M059J (cell line): ENCODE results near the gene FKBP9.

DNA sequence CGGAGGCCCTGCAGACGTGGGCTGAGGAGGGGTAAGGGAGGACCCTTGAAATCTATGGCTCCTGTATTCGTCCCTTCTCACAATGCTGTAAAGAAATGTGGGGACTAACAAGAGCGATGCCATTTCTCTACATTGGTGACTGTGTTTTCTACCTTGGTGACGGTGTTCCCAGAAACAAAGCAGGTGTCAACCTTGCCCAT is 28.3 kb upstream of the ADCYAP1R1 start:
- RAMPAGE, long total RNA, result no peak

- RAMPAGE, long total RNA, result no peak
Measured at GRCh38 chr7:31027169-31027878, 24.8 kb upstream of the ADCYAP1R1 start.

- RAMPAGE, long total RNA, result no peak
Measured at GRCh38 chr7:31318410-31318865, 22.1 kb downstream of the NEUROD6 start.

DNA sequence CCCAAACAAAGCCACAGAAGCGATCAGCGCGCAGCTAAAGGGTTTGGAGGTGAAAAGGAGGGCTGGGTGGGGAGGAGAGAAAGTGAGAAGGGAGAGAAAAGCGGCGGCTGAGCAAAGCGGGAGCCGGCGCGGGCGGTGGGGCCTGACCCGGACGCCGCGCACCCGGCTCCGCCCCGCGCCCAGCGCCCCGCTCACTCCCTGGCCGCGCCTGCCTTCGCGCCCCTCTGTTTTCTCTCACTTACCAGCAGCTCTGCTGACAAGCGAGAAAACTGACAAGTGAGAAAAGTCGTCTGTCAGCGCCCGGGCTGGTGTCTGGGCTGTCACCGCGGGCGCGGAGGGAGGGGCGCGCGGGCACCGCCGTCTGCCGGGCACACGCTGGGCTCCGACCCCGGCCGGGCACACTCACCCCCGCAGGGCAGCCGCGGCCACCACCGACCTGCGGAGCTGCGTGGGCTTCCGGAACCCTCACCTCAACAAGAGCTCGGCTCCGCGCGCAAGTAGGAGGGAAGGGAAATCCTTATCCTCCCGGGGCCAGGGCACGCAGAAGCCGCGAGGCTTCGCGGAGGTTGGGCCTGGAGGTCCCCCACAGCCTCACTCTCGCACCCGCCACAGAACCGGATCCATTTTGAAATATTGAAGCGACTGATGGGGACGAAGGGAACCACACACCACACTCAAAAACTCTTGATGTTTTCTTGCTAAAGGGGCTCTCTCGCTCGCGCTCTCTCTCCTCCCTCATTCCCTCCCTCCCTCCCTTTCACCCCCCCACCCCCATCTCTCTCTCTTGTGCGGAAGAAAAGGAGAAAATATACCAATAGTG is 740 bp upstream of the PDE1C start:
- RAMPAGE, long total RNA, result no peak

DNA sequence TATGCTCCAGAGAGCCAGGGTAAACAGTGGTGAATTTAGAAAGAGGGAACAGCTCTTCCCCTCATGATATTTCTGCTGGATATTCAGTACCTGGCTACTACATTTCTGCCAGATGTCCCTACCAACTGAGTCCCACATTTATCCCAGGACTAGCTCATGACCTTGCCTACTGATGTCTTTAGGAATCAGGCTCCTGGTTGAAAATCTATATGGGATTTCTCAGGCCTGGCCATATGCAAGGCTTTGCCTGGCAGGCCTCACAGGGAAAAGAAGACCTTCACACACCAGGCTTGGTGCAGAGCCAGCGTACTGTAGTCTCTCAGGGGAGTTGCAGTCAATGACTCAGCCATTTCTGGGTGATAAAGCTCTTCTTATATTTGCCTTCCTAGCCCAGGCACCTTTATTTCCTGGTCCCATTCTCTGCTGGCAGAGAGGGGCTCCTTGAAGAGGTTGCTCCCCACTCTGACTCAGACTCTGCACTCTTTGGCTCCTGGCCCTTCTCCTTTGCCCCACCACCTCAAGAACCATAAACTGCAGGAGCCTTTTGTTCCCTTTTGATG is 173.8 kb downstream of the AVL9 start:
- RAMPAGE, long total RNA, result no peak

GRCh38 chr7:32670045-32670491 is 174.8 kb downstream of the AVL9 start:
- RAMPAGE, long total RNA, result no peak

DNA sequence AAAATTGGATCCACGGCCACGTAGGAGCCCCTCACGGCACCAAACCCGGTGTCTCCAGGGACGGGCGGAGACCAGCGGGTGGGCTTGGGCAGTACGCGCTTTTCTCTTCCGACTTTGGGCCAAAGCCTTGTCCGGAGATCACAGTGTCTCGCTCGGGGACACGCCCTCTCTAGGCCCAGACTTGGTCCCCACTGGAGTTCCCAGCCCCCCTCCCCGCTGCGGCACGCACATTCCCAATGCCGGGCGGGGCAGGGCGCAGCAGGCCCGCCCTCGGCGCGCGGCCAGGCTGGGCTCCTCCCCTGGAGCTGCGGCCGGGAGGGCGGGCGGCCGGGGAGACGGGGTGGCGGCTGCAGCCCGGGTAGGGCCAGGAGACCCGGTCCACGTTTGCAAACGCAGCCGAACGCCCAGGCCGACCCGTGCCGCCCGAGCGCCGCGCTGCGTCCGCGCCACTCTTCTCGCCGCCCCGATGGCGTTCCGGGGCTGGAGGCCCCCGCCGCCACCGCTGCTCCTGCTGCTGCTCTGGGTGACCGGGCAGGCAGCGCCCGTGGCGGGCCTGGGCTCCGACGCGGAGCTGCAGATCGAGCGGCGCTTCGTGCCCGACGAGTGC is at the start of gene FKBP9:
FKBP9 (plus strand) TSS at position 333 of the 607 bp plus-strand sequence.
- RAMPAGE, long total RNA, result no peak

DNA sequence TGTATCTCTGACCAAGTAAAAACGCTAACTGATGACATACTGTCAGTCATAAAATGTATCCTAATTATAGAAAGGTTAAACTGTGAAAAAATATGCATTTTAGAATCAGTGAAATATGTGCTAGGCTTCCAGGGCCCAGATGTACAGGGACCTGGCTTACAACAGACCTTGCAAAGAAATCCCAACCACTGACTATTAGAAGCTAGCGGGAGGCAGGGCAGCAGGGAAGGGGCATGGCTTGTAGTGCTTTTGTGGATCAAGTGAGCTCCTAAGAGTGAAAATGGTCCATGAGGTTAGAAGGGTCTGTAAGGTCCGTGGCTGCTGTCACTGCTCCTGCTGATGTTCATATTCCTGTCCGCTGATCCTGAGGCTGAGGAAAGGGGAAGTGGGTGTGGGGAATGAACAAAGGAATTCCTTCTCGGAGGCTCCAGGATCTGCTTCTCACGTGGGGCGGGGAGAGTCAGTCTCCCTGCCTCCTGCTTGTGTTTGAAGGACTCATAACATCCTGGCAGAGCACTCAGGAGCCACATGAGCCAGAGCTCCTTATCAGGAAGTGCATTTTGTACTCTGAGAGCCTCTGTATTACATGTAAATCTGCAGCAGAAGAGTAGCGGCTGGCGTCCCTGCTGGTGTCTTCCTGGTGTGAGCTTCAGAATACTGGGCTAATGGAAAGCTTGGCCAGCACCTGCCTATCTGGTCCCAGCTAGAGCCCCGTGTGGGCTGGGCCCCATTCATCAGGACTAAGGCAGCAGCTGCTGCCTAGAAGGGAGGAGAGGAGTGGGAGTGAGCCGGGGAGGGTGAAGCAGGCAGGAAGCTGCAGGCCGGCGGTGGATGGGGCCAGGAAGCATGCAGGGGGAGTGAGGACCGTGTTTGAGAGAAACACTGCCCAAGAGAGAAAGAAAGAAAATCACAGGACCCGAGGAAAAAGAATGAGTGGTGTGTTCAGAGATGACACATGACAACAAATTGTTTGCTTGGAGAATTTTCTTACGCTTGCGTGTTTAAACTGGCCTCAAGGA is 41.0 kb downstream of the FKBP9 start:
- RAMPAGE, long total RNA, result no peak

- RAMPAGE, long total RNA, result no peak
Measured at GRCh38 chr7:33004945-33005973, 48.0 kb downstream of the FKBP9 start.

DNA sequence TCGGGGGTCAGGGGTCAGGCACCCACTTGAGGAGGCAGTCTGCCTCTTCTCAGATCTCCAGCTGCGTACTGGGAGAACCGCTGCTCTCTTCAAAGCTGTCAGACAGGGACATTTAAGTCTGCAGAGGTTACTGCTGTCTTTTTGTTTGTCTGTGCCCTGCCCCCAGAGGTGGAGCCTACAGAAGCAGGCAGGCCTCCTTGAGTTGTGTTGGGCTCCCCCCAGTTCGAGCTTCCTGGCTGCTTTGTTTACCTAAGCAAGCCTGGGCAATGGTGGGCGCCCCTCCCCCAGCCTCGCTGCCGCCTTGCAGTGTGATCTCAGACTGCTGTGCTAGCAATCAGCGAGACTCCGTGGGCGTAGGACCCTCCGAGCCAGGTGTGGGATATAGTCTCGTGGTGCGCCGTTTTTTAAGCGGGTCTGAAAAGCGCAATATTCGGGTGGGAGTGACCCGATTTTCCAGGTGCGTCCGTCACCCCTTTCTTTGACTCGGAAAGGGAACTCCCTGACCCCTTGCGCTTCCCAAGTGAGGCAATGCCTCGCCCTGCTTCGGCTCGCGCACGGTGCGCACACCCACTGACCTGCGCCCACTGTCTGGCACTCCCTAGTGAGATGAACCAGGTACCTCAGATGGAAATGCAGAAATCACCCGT is 378.2 kb upstream of the BMPER start:
- RAMPAGE, long total RNA, result no peak

DNA sequence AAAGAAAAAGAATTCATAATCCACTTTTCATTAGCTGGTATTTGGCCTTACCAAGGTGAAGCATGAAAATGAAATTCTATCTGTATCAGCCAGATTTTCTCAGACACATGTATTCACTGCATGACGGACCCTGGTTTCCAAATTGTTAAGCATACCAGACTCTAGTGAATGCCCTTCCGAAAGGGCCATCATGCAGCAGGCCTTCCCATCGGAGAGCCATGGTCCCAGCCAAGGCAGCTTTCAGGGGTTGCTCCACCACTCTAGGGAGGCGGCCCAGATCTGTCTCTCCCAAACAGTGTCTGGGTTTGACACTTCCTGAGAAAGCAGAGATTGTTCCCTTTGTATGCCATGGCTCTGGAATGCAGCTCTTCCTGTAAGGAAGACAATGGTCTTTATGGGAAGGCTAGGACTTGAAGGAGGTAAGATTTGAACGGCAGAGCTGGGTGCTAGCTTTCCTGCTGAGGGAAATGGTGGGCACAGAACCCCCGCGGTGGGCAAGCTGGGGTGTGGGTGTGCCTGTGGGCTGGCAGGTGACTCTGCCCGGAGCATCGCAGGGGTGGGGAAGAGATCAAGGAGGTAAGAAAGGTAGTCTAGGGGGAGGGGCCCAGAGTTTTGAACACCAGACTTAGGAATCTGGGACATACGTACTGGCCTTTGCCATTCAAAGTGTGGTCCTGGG is 178.7 kb upstream of the BMPER start:
- RAMPAGE, long total RNA, result no peak

GRCh38 chr7:33921461-33922213 is 16.3 kb downstream of the BMPER start:
- RAMPAGE, long total RNA, result no peak

- RAMPAGE, long total RNA, result no peak
Measured at GRCh38 chr7:35038028-35038333, 696 bp upstream of the DPY19L1 start.

DNA sequence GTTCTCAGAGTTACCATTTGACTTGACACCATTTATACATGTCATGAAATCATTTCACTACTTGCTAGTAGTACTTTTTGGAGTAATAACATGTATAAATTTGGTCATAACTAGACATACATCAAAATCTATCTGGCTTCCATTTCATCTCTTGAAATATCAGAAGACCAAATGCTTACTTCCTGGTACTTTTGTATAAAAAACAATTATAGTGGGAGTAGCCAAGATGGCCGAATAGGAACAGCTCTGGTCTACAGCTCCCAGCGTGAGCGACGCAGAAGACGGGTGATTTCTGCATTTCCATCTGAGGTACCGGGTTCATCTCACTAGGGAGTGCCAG is 55.4 kb upstream of the DPY19L1 start:
- RAMPAGE, long total RNA, result no peak

- RAMPAGE, long total RNA, result no peak
Measured at GRCh38 chr7:35537239-35537892, 157.6 kb downstream of the HERPUD2 start.

GRCh38 chr7:35625974-35626599 is 68.8 kb downstream of the HERPUD2 start:
- RAMPAGE, long total RNA, result no peak

- RAMPAGE, long total RNA, result no peak
Measured at GRCh38 chr7:35664175-35665003, 30.5 kb downstream of the HERPUD2 start.

GRCh38 chr7:35695485-35696087 is 651 bp upstream of the HERPUD2 start:
- RAMPAGE, long total RNA, result no peak

DNA sequence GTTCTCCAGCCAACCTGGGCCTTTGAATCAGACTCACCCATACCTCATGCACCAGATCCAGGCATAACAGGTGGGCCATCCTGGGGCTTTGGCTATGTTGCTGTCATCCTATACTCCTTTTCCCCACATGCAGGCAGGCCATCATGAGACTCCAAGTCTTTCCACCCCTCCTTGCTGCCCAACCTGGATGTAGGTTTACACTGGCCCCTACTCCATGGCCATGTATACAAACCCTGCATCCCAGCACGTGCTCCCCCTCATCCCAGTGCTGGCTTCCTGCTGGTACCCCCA is 171.5 kb upstream of the EEPD1 start:
- RAMPAGE, long total RNA, result no peak

DNA sequence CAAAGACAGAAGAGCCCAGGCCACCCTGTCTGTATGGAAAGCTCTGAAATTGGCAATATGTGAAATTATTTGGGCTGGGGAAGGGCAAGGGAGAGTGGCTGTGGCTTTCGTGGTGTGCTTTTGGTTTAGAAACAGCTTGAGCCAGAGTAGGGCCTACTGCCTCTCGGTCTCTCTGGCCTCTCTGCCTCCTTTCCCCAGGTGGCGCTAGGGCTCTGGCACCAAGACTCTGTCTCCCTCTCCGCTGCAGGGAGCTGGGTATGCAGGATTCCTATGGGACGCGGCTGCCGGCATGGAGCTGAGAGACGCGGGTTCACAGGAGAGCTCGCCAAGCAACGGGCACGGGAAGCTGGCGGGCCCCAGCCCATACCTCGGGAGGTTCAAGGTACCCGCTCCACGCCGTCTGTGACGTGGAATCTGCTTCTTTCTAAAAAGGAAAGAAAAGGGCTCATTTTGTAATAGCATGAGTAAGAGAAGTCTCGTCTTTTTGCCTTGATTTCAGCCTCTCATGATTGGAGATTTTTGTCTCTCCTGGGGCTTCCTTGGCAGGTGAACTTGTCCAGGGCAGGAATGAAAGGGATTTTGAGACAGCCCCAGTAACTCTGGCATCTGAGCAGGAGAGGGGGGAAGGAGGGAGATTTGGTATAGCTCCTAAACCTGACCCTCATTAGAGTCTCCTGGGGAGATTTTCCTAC is 82.5 kb downstream of the MATCAP2 start:
- RAMPAGE, long total RNA, result no peak